ENCODE results near the genes BUD23, LIMK1 and CLIP2.

- PRO-cap = no peak
- RAMPAGE, long total RNA, 3 experiments = no peak in any of the 3 experiments
Observed at GRCh38 chr7:73601189-73601498, 22.8 kb upstream of the TBL2 start.

DNA sequence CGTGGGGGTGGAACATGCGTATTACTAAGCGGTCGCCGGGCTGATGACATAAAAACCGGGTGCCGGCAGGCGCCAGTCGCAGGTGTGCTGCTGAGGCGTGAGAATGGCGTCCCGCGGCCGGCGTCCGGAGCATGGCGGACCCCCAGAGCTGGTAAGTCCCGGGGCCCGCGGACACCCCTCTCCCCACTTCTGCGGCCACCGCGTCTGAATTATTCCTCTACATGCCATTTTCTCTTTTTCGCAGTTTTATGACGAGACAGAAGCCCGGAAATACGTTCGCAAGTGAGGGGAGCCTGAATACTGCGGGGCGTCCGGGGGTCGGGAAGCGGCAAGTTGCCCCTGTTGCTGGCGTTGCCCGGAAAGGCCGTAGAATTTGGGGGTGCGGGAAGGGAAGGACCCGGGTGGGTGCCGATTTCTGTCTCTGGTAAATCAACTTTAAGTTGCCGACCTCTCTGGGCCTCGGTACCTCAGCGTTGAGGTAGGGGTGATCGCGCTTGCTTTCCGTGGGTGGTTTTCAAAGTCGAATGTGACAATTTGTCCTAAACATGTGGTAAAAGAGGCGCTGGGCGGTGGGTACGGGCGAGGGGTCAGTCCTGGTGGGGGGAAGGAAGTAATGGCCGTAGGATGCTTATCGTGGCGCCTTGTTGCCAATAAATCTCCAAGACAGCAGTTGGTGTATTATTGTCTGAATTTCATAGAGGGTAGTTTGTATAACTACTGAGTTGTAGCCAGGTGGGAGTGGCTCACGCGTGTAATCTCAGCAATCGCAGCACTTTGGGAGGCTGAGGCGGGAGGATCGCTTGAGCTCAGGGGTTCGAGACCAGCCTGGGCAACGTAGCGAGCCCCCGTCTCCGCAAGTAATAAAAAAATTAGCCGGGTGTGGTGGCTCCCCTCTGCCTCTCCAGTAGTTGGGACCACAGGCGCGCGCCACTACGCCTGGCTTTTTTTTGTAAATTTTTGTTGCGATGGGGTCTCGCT, at the start of gene BUD23:
Gene BUD23, plus strand, starts transcription at position 75 of the 978 bp plus-strand sequence.
- PRO-cap = bidirectional peak, plus-strand start at position 75 of the sequence, minus-strand start outside the sequence
- RAMPAGE, long total RNA, 3 experiments = start-site peak on the plus strand in 3 of 3 experiments, centred at positions 82 to 103 of the sequence, 415 to 809 reads per replicate

DNA sequence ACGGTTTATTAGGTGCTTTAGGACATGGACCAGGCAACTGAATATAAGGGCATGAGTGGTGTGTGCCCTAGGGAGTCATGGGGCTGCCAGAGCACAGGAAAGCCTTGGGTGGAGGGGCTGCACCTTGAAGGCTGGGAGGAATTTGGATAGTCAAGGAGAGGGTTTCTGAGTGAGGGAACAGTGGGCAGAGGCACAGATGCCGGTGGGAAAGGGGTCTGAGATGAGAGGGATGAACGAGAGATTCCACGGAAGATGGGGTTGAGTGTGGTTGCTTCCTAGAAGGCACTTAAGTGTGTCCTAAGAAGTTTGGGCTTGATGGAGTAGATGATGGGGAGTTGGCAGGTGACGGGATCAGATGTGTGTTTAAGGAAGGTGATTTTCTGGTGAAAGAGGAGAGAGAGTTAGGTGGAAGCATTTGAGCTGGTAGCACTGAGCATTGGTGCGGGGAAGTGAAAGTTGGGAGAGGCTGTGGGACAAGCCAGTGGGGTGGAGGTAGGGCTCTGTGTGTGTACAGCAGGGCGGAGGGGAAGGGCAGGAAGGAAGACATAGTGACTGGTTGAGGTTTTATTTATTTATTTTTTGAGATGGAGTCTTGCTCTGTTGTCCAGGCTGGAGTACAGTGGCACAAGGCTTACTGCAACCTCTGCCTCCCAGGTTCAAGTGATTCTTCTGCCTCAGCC, 6.2 kb downstream of the BUD23 start:
- PRO-cap = no peak
- RAMPAGE, long total RNA, 3 experiments = no peak in any of the 3 experiments

- PRO-cap = no peak
- RAMPAGE, long total RNA, 3 experiments = no peak in any of the 3 experiments
Observed at GRCh38 chr7:73706249-73706718, 13.2 kb downstream of the STX1A start.

GRCh38 chr7:73741480-73742103, 3.0 kb upstream of the ABHD11 start:
- PRO-cap = no peak
- RAMPAGE, long total RNA, 3 experiments = no peak in any of the 3 experiments

DNA sequence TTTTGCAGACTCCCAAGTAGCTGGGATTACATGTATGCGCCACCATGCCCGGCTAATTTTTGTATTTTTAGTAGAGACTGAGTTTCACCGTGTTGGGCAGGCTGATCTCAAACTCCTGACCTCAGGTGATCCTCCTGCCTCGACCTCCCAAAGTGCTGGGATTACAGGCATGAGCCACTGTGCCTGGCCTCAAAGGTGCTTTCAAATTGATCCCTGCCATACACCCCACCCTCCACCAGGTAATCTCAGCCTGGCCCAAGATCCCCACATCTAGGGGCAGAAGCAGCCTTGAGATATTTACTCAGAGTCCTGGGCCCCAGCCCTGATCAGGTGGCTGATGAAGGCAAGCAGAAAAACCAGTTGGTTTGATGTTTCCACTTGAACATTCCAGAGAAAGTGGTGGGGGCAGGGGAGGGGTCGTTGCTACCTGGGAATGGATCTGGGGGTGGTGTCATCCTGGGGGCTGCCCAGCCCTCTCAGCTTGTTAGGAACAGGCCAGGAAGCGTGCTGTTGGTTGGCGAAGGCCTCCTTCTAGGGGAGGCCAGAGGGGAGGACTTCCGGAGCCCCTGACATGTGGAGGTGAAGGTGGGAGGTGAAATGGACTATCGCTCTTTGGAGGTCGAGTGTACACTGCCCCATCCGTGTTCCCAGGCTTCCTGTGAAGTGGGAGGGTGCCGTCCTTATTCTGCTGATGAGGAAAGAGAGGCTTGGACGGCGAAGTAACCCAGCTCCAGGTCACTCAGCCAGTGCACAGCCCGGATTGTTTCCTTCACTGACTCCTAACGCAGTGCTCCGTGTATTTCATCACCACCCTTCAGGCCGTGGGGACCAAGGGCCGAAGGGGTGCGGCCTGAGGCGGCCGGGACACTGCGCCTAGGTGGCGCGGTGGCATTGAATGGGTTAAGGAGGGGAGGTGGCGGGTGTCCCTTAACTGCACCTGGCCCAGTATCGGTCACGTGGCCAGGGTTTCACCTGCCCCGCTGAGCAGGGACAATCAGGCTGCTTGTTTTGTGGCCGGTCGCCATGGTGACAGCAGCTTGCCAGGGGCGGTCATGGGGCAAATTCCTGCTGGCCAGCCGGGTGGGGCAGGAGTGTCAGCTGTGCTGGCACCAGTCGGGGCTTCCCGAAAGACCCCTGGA, 3.9 kb upstream of the ABHD11 start:
- PRO-cap = no peak
- RAMPAGE, long total RNA, 3 experiments = no peak in any of the 3 experiments

DNA sequence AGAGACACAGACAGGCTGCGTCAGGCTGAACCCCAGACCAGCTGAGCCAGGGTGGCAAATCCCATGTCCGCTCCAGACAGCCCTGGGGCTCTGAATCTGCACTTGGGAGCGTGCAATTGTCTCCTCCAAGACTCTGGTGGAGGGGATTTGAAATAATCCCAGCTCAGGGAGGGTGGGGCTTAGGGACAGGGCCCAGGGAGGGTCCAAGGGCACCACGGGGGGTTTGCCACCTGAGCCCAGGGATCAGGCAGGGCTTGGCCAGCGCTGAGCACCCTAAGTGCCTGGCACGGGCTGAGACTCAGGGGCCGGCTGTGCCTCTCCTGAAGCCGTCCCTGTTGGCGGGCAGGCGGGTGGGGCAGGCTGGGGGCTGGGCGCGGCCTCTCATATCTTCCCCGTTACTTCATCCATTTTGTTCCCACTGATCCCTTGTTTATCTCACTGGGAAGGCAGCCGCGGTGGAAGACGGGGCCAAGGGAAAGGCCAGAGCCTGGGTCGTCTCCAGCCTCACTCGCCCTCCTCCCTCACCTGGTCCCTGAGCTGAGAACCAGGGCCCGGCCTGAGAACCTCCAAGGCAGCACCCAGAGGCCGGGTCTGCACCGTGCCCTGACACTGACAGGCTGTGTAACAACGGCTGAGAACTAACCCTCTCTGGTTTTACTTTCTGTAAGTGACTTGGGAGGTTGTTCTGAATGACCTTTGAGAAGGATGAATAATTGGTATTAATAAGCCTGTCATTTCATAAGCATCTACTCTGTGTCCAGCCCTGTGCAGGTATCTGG, 41.7 kb upstream of the ELN start:
- PRO-cap = no peak
- RAMPAGE, long total RNA, 3 experiments = no peak in any of the 3 experiments

- PRO-cap = no peak
- RAMPAGE, long total RNA, 3 experiments = no peak in any of the 3 experiments
Observed at GRCh38 chr7:74062886-74063815, 20.5 kb upstream of the LIMK1 start.

DNA sequence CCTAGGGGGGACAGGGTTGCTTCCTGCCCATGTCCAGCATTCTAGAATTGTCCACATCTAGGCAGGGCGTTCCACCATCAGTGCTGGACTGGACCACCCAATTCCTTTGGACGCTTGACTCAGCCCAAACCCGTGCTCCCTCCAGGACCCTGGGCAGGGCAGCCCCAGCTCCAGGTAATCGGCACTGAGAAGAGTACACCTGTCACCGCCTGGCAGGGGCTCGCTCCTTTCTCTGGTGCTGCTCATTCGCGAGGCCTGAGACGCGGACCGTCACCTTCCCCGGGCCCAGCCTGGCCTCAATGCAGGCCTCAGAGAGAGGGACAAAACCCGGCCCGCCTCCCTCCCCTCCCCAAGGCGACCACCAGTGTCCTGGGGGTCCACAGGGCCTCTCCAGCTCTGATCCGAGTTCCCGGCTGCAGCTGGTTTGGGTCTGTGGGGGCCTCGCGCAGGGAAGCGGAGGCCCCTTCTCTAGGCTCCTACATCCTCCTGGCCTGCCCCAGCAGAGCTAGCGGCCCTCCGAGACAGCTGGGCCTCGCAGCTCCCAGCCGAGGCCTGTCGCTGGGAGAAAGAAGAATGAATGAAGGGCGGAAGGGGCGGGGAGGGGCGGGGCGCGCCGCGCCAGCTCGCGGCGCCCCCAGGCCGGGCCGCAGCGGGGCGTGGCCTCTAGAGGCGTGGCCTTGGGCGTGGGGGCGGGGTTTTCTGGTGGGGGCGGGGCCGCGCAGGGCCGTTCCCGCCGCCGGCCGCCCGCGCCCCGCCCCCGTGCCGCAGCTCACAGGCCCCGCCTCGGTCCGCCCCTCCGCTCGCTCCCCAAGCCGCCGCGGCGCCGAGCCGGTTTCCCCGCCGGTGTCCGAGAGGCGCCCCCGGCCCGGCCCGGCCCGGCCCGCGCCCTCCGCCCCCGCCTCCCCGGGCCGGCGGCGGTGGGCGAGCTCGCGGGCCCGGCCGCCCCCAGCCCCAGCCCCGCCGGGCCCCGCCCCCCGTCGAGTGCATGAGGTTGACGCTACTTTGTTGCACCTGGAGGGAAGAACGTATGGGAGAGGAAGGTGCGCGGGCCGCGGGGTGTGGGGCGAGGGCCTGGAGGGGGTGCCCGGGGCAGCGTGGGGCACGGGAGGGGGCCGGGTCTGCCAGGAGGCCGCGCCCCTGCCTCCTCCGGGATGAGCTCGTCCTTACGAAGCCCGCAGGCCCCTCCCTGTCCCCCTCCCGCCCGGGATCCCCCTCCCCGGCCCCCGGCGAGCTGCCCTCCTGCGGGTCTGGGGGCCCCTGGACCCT, at the start of gene LIMK1:
Gene LIMK1, plus strand, starts transcription at position 799 of the 1,266 bp plus-strand sequence.
- PRO-cap = bidirectional peak, plus-strand start at position 772 of the sequence, minus-strand start at position 554 of the sequence; unidirectional peak, plus-strand start at position 1,015 of the sequence
- RAMPAGE, long total RNA, 3 experiments = no peak in any of the 3 experiments

- PRO-cap = no peak
- RAMPAGE, long total RNA, 3 experiments = no peak in any of the 3 experiments
Observed at GRCh38 chr7:74189183-74190031, 15.3 kb downstream of the EIF4H start.

DNA sequence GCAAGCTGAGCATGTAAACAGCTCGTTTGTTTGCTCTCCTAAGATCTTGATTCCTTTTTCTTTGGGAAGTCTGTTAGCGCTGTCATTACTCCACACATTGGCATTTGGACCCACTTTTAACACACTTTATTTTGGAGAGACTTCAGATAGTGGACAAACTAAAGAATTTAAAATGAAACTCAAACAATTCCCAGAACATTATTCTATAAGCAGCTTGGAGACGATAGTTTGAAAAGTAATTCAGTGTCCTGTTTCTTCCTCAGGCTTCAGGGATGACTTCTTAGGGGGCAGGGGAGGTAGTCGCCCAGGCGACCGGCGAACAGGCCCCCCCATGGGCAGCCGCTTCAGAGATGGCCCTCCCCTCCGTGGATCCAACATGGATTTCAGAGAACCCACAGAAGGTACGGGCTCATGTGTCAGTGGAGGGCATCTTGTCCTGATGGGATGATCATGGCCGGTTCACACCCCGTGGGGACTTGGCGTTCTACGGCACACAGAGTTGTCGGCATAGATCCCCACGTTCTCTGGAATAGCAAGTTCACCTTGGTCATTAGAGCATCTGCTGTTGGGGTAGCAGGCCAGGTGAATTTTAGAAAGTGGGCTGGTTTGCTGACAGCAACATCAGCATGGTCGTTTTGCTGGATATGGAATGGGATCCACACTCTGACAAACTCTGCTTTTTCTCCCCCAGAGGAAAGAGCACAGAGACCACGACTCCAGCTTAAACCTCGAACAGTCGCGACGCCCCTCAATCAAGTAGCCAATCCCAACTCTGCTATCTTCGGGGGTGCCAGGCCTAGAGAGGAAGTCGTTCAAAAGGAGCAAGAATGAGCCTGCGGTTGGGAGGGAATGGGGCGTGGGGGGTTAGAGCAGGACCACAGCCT, 15.1 kb upstream of the LAT2 start:
- PRO-cap = no peak
- RAMPAGE, long total RNA, 3 experiments = no peak in any of the 3 experiments

GRCh38 chr7:74215783-74216292, 6.0 kb downstream of the LAT2 start:
- PRO-cap = no peak
- RAMPAGE, long total RNA, 3 experiments = no peak in any of the 3 experiments

- PRO-cap = no peak
- RAMPAGE, long total RNA, 3 experiments = no peak in any of the 3 experiments
Observed at GRCh38 chr7:74279588-74280352, 9.4 kb upstream of the CLIP2 start.

DNA sequence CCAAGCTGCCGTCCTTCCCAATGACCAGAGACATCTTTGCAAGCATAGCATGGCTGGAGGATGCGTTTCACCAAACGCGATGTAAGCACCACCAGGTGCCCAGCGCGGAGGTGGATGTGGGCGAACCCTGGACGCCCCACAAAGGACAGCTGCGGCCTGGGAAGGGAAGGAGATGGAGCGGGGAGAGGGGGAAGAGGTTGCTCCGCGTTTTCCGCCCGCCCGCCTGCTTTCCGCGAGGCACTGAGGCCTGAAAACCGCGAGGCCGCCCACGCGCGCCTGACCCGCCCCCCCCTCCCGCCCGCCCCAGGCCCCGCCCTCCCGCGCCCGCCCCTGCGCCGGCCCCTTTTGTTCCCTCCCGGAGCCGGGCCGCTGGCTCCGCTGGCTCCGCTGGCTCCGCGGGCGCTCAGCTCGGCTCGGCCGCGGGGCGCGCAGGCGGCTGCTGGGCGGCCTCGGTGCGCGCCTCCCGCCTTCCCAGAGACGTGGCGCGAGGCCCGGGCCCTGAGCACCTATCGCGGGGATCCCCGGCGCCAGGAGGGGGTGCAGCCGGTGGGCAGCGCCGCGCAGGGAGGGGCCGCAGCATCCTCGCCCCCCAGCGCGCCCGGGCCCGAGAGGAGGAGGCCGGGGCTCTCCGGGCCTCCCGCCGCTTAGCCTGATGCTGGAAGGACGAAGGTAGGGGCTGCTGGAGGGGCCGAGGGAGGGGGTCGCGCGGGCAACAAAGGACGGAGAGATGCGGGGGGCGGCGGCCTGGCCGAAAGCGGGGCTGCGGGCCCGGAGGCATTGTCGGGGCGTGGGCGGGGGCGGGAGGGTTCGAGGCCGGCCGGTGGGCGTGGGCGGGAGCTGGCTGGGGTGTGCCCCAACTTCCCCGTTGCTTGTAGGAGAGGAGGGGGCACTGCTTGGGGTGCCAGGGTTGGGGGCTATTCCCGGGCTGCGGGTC, at the start of gene CLIP2:
Gene CLIP2, plus strand, starts transcription at position 342 of the 934 bp plus-strand sequence.
- PRO-cap = bidirectional peak, plus-strand start at position 411 of the sequence, minus-strand start at position 242 of the sequence
- RAMPAGE, long total RNA, 3 experiments = no peak in any of the 3 experiments

GRCh38 chr7:74480828-74481500, 27.3 kb downstream of the GTF2IRD1 start:
- PRO-cap = no peak
- RAMPAGE, long total RNA, 3 experiments = no peak in any of the 3 experiments

DNA sequence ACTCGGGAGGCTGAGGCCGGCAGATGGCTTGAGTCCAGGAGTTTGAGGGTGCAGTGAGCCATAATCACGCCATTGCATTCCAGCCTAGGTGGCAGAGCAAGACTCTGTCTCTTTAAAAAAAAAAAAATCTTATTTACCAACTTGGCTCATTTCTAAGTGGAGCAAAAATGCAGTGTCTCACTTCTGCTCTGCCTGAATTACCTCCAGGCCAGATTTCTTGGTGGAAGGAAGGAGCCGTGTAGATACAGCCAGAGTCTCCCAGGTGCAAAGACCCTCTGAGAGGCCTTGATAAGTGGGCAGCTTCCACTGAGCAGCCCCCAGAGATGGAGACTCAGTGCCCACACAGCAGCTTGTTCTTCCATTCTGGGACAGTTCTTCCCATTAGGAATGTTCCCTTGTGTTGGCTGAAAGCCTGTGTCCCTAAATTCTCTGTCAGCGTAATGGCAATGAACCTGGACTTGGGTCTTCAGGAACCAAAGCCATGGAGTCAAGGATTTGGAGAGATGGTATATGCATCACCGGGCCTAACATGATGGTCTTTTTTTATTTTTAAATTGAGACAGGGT, 30.1 kb downstream of the GTF2IRD1 start:
- PRO-cap = no peak
- RAMPAGE, long total RNA, 3 experiments = no peak in any of the 3 experiments

- PRO-cap = no peak
- RAMPAGE, long total RNA, 3 experiments = no peak in any of the 3 experiments
Observed at GRCh38 chr7:74617282-74617957, 40.1 kb upstream of the GTF2I start.

- PRO-cap = no peak
- RAMPAGE, long total RNA, 3 experiments = no peak in any of the 3 experiments
Observed at GRCh38 chr7:74716632-74717105, 57.1 kb upstream of the NCF1 start.

DNA sequence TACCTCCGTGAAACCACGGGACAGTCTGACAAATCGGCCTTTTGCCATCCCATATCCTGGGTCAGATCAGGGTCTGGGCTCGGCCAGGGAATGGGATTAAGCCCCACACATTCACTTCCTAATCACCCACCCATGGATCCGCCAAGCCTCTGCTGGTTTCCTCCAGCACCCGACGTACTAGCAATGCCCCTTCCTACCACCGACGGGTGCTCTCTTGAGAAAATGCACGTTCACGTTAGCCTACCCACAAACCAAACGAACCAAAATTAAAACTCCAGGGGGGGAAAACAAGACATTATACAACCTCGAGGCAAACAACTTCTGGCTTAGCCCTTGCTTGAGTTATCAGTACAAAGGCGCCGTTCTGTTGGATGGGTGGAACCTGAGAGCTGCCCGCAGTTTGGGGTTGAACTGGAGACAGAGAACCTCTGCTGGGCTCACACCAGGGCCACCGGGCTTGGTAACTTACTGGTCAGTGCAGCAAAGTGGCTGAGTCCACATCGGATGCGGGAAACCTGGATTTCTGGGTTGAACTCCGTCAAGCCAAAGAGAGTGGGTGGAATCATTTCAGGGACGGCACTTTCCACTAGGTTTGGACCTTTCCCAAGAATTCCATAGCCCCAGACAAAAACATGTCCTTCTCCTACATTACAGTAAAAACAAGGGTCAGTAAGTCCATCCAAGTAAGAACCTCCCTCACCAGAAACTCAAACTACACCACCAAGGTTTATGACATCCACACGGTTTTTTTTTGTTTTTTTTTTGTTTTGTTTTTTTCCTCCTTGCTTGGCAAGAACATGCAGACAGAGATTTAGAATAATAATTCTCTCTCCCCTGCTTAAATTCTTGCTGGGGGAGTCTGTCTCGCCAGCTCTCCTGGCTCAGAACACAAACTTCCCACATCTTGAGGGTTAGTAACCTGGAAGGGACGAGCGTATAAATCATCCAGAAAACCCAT, 17.9 kb downstream of the RCC1L start:
- PRO-cap = no peak
- RAMPAGE, long total RNA, 3 experiments = no peak in any of the 3 experiments

DNA sequence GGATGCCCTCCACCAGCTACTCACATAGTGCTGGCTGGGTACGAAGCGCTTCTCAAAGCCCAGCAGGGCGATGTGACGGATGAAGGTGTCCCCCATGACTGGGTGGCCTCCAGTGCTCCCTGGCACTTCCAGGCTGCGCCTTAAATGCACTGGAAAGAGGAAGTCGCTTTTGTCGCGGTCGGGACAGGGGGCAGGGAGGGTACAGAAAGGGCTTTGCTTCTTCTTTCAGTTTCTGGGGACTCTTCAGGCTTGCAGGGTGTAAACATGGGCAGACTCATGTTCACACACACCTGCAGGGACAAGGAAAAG, 79.4 kb downstream of the GTF2IRD2B start:
- PRO-cap = no peak
- RAMPAGE, long total RNA, 3 experiments = no peak in any of the 3 experiments

All from gastrocnemius medialis (tissue), 3 donors.